Type B pancreatic cell (in vitro differentiated cells): Measurements from ENCODE around the genes SLC35C1 and MAPK8IP1.

- PRO-cap = no peak
These were observed 11.5 kb upstream of the EXT2 start for GRCh38 chr11:44084015-44084421.

DNA sequence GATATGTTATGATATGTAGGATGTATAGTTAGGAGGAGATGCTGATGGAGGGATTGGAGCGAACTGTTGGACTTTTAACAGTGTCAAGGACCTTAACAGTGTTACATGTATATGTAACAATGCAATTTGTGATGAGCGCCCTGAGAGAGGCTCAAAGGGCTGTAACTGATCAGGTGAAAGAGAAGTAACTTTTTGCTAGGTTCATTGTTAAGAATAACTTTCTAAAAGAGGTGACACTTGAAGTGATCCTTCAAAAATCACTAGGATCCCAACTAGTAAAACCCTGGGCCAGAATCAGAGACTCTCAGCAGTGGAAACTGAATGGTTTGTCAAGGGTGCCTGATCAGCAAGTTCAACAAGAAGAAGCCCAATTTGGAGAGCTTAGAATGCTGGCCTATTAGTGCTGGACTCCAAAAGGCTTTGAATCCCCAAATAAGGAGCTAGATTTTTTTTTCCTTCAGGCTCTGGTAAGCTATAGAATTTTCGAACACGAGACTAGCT lies 71.4 kb downstream of the ALX4 start:
- PRO-cap = no peak

DNA sequence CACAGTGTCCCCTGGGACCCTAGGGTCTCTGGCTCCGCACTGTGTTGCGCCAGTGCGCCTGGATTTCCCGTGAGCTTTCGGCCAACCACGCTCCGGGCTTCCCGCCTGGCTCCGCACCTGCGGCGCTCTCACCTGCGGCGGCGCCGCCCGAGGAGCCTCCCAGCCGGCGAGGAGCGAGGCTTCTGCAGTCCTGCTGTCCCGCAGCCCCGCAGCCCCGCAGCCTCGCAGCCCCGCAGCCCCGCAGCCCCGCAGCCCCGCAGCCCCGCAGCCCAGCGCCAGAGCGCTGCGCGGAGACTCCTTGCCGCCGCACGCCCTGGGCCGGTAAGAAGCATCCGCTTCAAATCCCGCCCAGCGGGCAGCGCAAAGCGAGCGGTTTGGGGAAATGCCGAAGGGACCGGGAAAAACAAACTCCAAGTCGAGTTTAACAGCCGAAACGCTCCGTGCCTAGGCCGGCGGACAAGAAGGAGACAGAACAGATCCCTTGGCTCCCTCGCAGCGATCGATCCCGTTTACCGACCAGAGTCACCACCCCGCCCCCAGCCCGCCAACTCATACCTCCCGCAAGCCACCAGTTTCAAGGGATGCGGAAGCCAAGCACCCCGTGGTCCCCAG lies 875 bp downstream of the ALX4 start:
- PRO-cap = no peak

GRCh38 chr11:44316023-44316842 lies 6.3 kb upstream of the ALX4 start:
- PRO-cap = no peak

DNA sequence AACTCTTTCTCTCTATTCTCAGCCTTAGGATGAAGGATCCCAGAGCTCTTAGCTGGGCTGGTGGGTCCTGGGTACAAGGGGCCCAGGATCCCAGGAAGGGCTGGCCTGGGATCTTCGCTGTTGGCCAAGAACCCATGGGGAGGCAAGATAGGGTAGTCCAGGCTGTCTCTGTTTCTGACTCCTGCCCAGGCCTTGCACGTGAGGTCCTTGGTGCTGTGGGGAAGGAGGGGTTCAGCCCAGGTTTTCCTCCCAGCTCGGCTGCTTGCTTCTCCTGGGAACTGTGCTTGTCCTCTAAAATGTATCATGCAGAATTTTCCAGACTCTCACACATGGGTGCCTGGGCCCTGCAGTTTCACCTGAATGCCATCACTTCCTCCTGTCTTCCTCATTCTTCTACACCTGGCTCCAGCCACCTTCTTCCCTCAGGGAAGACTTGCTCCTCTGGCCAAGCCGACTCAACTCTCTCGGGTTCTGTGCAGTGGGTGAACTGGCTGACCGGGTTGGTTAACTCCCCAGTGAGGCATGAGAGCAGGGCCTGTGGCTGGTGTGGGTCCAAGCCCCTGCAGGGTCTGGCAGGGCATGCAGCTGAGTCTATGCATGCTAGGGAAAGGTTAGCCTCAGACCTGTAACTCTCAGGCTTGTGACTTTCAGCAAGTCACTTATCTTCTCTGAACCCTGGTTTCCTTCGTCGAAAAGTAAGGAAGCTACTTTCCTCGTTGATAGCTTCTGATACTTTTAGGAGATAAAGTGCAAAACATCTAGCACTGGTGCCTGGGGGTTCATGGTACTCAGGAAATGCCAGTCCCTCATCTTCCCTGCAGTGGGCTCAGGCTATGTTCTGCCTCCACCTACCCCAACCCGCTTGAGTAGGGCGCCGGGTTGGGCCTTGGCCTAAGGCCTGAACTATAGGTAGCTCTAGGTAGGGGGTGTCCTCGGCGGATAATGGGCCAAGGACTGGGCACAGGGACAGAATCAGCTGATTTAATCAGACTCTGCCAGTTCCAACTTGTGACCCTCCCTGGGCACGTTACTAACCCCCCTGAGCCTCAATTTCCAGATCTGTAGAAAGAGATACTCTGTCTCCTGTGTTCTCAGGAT lies 11.9 kb downstream of the CD82 start:
- PRO-cap = no peak

DNA sequence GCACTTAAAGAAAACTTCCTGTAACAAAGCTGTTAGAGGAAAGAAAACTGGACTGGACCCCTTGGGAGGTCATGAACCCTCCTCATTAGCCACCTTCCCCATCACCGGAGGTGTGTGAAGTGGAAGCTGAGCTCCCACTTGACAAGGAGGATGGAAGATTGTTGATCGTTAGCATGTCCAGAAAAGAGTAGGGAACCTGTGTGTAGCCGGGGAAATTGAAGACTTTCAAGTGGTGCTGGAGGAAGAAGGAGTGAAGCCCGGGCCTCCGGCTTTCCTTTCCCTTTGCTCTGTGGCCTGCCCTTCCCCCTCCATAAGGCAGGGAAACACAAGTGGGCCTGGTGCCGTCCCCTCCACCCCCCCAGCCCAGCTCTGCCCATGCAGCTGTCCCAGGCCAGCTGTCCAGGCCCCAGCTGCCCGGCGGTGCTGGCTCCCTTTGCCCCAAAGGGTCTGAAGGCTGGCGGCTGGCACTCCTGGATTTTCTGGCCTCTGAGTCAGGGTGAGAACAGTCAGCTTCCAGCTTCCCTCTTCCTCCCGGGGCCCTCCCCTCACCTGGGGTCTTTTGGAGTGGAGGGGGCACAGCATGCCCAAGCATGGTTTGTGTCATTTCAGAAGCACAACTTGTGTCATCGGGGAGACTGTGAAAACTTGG lies 27.7 kb downstream of the CD82 start:
- PRO-cap = no peak

- PRO-cap = no peak
These were observed 20.0 kb downstream of the TP53I11 start for GRCh38 chr11:44930459-44931248.

DNA sequence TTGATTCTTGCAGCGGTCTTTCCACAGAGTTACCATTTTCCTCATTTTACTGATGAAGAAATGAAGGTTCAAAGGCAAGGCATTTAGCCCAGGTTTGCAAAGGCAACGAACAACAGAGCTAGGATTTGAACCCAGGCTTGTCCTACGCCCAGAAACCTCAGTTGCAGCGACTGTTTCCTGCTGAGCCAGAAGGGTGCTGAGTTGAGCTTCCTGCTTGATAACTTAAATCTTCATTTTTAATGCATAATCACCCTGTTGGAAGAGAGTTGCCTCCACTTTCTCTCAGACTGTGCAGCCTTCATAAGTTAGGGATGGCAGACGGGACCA lies 148.1 kb upstream of the SYT13 start:
- PRO-cap = no peak

DNA sequence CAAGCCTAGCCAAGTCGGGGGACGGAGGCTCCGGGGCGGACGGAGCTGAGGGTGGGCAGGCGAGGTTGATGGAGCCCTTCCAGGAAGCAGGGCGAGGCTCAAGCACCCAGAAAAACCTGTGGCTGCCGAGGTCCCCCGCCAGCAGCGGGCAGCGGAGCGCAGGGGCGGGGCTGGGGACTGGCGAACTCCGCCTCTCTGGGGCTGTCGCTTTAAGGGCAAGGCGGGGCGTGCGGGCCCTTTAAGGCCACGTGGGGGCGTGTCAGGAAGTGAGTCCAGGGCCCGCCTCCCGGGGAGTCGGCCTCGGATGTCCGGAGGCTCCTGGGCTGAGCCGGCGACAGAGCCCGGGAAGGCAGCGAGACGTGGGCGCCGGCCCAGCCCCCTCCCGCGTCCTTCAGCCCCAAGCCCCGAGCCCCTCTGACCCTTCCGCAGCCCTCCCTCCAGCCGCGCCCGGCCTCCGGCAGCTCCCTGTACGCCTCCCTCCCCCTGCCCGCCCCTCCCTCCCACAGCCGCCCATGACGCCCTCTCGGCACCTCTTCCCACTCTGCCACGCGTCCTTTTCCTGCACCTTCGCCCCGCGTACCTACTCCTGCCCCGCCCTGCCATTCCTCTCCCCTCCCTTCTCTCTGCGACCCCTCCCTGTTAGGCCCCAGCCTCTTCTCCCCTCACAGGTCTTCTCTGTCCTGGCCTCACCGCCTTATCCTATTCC lies at the start of gene SLC35C1:
SLC35C1 (plus strand) TSS at position 300 of the 706 bp plus-strand sequence.
- PRO-cap = bidirectional peak, plus-strand start at position 334 of the sequence, minus-strand start at position 118 of the sequence; bidirectional peak, plus-strand start outside the sequence, minus-strand start at position 582 of the sequence

DNA sequence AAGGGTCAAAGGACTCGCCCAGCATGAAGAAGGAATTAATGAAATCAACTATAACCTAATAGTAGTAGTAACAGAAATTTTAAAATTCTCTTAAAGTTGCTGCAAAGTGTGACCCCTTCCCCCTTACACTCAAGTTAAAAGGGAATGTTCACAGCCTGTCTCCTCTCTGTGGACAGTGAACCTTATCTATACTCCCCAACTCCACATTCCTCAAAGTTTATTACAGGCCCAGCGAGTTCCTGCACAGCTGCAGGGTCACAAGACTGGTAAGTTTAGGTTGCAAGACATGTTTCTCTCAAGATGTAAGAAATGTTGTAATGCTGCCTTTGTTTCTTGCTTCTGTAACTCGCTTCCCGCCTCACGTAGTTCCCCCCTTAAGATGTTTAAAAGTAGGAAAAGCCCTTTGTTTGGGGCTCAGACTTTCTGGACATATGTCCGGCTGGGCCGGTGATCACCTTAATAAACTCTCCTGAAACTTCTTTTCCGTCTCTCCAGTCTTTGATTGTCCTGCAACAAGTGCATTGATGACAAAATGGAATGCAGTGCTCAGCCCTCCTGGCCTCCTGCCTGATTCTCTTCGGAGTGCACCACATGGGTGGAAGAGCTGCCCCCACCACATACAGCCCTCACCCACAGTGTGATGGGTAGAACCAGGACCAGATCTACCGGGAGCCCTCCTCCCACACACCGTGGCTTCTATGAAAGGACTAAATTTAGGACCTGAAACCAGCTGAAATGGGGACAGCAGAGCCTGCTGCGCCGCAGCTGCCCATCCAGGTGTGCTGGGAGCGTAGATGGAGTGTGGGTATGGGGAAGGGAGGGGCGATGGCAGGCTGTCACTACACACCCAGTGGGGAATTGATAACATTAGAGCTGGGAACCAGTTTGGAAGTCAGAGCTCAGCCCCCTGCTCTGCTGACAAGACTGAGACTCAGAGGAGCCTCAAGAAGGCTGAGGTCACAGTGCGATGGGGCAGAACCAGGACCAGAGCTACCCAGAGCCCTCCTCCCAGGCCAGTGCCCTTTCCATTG lies 18.7 kb downstream of the SLC35C1 start:
- PRO-cap = bidirectional peak, plus-strand start at position 330 of the sequence, minus-strand start at position 177 of the sequence; bidirectional peak, plus-strand start at position 895 of the sequence, minus-strand start at position 781 of the sequence

GRCh38 chr11:45853542-45854497 lies 6.5 kb downstream of the CRY2 start:
- PRO-cap = no peak

DNA sequence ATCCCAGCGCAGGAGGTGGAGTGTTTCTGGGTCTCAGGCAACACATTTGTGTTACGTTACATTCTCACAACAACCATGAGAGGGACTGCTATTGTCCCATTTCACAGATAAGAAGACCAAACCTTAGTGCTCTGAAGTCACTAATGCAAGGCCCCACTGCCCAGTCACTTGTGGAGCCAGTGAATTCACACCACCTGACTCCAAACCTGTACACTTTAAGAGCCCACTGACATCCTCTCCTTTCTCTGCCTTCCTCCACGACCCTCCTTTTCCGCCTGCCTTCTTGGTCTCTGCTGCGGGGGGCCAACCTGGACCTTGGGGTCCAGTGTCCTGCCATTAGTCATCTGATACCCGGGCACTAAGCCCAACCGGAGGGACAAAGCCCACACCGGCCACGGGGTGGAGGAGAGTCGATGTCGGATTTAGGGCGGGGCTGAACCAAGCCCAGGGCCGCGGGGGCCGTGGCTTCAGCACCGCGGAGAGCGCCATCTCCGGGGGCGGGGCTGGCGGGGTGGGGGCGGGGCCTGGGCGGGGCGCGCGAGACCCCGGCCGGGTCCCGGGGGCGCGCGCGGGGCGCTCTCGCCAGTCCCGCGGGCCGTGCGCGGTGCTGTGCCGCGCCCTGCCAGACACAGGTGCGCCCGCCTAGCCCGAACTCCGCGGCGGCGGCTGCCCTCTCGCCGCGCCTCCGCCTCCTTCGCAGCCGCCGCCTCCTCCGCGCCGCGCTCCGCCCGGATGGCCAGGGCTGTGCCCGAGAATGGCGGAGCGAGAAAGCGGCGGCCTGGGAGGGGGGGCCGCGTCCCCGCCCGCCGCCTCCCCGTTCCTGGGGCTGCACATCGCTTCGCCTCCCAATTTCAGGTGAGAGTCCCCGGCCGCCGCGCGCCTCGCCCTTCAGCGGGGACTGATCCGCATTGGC lies at the start of gene MAPK8IP1:
MAPK8IP1 (plus strand) TSS at position 585 of the 913 bp plus-strand sequence.
- PRO-cap = unidirectional peak, plus-strand start at position 585 of the sequence

DNA sequence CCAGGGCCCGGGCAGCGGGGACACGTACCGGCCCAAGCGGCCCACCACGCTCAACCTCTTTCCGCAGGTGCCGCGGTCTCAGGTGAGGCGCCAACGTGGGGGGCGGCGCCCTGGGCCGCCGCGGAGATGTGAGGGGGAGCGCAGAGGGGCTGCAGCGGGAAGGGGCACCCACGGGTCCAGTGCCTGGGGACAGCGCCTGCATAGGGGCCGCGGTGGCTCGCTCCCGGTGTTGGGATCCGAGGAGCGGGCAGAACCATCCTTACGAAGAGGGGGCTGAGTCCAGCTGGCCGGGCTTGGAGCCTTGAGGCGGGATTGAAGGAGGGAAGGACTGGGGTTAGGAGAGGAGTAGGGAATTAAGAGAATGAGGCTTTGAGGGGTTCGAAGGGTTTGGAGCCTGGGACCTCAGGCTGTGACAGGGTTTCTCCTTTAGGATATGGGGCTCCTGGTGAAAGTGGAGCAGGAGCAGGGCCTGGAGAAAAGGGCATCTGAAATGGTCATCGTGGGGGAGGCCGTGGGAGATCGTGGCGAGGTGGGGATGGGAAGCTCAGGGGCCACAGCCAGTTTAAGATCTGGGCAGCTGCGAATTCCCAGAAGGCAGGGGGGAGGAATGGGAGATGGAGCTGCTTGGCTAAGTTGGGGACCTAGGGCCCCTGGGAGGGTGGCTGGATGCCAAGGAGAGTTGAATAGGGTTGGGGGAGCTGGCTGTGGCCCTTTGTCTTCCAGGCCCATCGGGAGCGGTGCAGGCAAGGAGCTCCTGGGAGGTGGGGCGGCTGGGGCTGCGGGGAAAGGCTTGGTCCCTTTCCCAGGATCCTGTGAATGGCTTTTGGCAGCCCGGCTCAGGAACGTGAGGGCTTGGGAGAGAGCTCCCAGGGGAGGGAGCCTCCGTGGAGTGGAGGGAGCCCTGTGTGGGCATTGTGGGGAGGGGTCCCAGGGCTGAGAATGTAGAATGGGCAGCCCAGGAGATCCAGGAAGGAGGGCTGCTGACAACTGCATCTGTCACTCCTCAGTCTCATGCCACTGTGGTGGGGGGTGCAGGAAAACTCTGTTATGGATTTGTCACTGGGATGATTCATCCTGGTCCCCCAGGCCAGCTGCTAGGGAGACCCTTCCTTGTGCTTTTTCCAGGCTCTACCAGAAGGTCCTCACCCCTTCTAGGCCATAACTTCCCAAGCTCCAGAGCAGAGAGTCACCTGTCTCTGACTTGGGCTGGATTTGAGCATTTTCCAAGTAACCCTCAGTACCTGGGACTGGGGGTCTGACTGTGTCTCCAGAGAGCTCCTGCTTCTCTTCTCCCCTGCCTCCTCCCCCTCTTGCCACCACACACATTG lies 6.2 kb downstream of the FREY1 start:
- PRO-cap = no peak

- PRO-cap = no peak
These were observed 2.6 kb downstream of the FREY1 start for GRCh38 chr11:45904154-45905212.

DNA sequence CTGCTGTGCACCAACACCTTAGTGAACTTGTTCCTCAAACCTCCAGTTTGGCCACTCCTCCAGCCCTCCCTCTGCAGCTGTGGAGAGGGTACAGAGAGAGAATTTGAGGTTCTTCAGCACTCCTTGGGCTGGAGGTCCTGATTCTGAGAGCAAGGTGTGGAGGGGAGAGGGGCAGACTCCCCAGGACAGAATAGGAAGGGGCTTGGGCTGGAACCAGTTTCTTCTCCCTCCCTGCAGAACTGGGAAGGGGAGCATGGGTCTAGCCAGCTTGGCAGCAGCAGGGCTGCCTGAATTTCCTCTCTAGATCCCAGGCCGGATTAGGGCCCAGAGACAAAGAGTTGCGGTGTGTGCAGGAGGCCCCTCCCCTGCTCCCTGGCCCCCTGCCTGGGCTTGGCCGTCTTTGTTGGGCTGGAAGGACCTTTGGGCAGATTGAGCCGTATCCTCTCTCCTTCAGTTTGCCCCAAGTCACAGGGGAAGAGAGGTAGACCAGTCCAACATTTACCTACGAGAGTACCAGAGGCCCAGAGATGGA lies 2.4 kb upstream of the PEX16 start:
- PRO-cap = no peak

DNA sequence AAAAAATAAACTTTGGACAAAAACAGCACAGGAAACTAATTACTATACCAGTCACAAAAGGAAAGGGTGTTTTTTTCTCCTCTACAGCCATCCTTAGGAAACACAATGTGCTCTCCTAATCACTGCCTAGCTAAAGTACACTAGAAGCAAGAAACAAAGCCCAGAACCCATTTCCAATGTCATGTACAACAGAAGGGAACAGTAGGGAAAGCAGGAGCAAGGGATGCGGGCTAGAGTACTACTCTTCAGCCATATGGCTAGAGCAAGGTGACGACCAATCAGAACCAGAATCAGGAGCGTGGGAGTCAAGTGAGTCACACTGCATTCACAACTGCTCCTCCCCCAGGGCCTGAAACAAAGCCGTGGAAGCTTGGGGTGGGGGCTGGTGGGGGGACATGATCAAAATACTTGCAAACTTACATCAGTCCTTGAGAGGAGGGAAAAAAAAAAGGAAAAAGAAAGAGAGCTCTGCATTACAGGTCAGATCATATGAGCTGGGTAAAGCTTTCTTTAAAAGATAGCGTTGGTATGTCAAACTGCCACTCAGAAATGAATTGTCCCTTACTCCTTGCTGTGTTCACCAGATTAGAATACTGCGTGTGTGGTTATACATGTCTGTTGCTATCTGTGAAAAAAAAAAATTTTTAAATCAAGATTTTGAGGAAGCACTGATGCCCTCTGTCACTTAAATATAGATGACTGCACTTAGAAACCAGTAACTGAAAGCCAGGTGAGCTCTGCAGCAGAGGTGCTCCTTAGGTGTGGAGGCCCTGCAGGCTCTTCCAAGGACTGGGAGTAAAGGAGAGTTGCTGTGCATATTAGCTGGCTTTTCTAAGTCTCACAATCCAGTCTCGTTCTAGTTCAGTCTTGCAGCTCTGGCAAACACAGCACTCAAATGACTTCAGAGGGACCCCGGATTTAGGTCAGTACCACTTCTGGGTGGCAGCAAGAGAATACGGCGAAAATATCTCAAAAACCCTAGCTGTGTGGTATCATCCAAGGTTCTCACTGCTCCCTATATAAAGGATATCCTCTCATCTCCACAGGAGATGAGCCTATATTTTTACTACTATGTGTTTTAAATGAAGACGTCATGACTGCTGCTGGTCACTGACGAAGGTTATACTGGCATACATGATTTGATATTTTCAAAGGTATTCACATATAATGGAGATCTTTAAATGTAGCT lies 60.8 kb downstream of the LARGE2 start:
- PRO-cap = no peak

DNA sequence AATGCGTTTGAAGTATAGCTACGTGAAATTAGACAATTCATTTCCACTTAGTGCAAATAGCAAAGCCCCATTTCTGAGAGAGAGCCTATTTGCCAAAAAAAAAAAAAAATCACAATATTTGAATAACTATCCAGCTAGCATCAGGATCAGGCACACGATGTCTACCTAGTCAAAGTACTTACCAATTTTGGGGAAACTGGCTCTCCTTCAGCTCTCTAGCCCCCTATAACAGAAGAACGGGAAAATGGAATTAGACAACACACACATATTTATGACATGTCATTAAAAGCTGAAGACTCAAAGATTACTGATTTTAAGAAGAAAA lies 29.3 kb downstream of the PHF21A start:
- PRO-cap = no peak

- PRO-cap = no peak
These were observed 6.0 kb upstream of the PHF21A start for GRCh38 chr11:46127130-46127705.

GRCh38 chr11:46265917-46266325 lies 11.5 kb upstream of the CREB3L1 start:
- PRO-cap = no peak

DNA sequence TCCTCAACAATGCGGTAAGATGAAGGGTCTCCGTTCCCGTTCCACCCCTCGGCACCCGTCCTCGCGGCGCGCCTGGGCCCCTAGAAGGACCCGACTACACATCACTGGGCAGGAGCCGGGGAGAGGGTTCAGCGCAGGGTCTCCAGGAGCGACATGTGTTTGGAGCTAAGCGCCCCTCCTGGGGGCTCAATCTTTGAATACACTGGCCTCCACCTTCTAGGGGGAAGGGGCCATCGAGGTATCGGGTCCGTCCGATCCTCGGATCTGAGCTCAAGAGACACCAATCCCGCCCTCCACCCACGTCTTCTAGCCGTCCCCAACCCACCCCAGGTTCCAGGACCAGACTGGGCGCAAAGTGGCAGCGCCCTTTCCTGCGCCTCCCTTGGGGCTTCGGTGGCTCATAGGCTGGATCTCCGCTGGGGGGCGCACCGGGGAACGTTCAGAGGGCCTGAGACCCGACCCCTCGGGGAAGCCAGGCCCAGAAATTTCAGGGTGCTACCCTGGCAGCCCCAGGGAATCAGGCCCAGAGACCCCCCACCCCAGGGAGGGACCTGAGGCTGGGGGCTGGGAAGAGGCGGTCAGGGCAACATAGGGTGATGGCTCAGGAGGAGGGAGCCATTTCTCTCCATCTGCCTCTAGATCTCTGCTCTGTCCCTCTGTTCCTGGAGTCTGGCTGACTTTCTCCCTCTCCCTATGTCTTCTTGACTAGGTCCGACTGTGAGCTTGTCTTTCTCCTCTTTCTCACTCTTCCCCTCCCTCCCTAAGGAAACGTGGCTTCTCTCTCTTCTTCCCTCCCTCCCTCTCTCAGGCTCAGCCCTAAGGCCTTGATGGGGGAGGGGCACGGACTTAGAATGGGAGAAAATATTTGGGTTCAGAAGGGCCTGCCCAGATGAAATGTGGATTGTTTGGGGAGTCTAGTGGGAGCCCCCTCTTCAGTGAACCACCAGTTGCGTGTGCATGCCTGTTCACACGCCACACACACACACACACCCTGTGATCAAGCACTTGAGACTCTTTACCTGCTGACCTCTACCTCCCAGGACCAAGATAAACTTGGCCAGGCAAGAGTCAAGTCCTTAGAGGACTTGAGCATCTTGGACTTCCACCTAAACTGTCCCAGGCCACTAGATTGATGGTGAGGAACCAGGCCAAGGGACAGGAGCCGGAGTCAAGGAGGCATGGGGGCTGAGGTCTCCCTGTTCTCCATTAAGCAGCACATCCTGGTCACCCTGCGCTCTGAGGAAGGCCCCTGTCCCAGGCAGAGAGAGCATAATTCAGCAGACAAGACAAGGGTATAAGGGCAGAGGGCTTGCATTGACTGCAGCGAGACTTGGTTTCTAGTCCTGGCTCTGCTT lies 1.2 kb downstream of the CREB3L1 start:
- PRO-cap = bidirectional peak, plus-strand start at position 588 of the sequence, minus-strand start at position 308 of the sequence